Gastrocnemius medialis (tissue), 3 donors: Measurements from ENCODE around the gene TAS1R1.

DNA sequence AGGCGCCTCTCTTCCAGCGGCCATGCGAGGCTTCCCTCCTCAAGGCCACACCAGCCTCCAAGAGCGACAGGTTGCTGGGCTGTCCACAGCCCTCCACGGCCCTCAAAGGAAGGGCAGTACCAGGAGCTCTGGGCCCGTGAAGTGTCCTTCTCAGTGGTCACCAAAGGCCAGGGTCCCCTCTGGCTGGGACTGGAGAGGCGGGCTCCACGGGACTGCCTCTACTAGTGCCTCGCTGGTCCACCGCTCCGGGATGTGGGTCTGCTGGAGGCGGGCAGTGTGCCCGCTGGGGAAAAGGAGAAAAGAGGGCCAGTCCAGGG is 35.8 kb downstream of the ARHGEF16 start:
- PRO-cap, result no peak
- RAMPAGE, long total RNA, 3 experiments, result no peak in any of the 3 experiments

- PRO-cap, result no peak
- RAMPAGE, long total RNA, 3 experiments, result no peak in any of the 3 experiments
Observed at GRCh38 chr1:3560483-3560990, 50.8 kb downstream of the MEGF6 start.

DNA sequence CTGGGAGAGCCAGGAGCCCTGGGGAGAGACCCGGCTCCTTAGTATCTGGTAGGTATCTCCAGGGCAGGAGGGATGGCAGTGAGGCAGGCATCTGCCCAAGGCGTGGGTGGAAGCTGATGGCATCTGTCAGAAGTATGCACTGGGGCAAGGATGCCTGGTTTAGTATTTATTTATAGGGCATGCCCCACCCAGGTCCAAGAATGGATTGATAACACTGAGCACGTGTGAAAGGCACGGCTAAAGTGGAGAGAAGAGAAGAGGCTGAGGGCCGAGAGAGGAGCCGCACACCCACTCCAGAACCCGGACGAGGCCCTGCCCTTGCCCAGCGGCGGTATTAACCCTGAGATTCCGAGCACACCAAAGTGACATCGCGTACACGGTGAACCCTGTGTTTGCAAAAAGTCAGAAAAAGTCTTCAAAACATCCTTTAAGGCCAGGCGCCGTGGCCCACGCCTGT is 2.4 kb downstream of the TP73 start:
- PRO-cap, result no peak
- RAMPAGE, long total RNA, 3 experiments, result no peak in any of the 3 experiments

GRCh38 chr1:3719218-3719665 is 33.0 kb upstream of the CCDC27 start:
- PRO-cap, result no peak
- RAMPAGE, long total RNA, 3 experiments, result no peak in any of the 3 experiments

DNA sequence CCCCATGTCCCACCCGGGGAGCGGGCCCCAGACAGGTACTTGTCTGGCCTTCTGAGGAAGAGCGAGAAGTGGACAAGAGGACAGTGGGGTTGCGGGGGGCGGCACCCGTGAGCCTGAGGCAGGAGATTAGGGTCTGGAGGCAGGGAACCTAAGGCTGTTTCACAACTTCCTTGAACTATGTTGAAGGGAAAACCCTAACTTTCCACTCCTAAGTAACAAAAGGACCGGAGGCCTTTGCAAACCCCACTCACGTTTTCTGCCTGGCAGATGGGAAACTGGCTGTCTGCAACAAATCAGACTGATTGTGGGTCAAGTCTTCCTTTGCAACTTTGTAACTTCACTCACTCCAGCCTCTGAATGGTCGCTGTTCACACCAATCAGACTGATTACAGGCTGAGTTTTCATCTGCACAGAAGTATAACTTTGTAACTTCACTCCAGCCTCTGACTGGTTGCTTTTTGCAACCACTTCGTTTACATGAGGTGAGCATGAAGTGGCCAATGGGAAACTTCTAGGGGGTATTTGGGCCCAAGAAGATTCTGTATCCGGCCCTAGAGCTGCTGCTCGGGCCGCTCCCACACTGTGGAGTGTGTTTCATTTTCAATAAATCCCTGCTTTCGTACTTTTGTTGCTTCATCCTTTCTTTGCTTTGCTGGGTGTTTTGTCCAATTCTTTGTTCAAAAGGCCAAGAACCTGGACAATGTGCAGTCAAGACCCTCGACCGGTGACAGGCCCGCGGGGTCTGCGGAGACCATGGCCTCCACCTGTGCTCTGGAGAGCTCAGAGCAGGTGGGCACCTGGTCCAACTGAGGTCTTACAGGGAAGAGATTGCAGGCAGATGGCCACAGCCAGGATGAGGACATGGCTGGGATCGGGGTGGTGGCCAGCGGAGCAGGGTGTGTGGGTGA is 11.0 kb upstream of the CCDC27 start:
- PRO-cap, result no peak
- RAMPAGE, long total RNA, 3 experiments, result no peak in any of the 3 experiments

GRCh38 chr1:3795477-3796164 is 677 bp downstream of the LRRC47 start:
- PRO-cap, result no peak
- RAMPAGE, long total RNA, 3 experiments, result no peak in any of the 3 experiments

DNA sequence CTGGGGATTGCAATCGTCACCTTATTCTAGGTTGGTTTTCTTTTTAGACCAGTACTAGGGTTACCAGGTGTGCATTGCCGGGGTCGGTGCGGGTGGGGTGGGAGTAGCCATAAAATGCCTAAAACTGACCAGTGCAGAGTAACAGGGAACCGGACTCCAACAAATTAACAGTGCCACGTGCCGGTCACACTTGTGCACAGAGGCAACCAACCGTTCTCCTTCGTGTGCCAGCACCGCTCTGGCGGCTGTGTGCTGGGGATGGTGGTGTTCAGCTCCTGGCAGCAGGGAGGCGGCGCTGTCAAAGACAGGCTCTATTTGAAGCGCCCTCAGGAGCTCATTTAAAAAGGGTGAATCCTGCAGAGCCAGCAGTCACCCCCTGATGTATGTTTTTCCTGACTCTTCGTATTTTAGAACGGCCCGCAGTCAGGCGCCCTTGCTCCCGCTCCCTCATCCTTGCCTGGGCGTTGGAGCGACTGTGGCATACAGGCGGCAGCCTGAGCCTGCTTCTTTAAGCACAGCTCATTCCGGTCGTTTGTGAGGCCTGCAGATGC is 912 bp downstream of the DFFB start:
- PRO-cap, result no peak
- RAMPAGE, long total RNA, 3 experiments, result no peak in any of the 3 experiments

GRCh38 chr1:3880124-3880570 is 19.9 kb downstream of the C1orf174 start:
- PRO-cap, result no peak
- RAMPAGE, long total RNA, 3 experiments, result no peak in any of the 3 experiments

GRCh38 chr1:4027538-4027961 is 127.5 kb upstream of the C1orf174 start:
- PRO-cap, result no peak
- RAMPAGE, long total RNA, 3 experiments, result no peak in any of the 3 experiments

GRCh38 chr1:4305106-4305528 is 349.3 kb upstream of the AJAP1 start:
- PRO-cap, result no peak
- RAMPAGE, long total RNA, 3 experiments, result no peak in any of the 3 experiments

DNA sequence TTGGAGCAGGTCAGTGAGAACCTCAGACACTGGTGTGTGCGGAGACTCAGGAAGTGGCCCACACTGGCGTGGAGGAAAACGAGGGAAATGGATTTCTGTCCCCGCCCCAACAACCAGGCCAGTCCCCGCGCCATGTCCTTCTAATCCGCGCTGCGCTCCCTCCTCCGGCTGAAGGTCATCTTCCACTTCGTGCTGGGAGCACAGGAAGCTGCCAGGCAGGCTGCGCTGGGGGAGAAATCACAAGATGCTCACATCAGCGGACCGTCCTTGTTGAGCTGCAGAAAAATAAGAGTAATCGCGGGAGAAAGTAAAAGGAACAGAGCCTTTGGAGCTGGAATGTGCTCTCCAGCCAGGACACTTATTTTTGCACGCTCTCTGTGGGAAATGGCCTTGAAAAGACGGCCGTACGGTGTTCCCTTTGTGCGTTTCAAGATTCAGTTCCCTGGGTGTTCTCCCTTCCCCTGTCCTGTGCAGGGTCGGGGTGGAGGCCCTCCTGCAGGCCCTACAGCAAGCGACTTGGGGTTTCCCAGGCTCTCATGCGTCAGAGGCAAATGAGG is 16.3 kb upstream of the AJAP1 start:
- PRO-cap, result no peak
- RAMPAGE, long total RNA, 3 experiments, result no peak in any of the 3 experiments

GRCh38 chr1:5993010-5993717 is 939 bp upstream of the NPHP4 start:
- PRO-cap, result no peak
- RAMPAGE, long total RNA, 3 experiments, result no peak in any of the 3 experiments

- PRO-cap, result unidirectional peak, minus-strand start at chr1:6007045
- RAMPAGE, long total RNA, 3 experiments, result no peak in any of the 3 experiments
Observed at GRCh38 chr1:6006870-6007293, 14.7 kb upstream of the NPHP4 start.

GRCh38 chr1:6014095-6014958 is 22.1 kb upstream of the NPHP4 start:
- PRO-cap, result bidirectional peak, plus-strand start at chr1:6014576, minus-strand start at chr1:6014229
- RAMPAGE, long total RNA, 3 experiments, result no peak in any of the 3 experiments

DNA sequence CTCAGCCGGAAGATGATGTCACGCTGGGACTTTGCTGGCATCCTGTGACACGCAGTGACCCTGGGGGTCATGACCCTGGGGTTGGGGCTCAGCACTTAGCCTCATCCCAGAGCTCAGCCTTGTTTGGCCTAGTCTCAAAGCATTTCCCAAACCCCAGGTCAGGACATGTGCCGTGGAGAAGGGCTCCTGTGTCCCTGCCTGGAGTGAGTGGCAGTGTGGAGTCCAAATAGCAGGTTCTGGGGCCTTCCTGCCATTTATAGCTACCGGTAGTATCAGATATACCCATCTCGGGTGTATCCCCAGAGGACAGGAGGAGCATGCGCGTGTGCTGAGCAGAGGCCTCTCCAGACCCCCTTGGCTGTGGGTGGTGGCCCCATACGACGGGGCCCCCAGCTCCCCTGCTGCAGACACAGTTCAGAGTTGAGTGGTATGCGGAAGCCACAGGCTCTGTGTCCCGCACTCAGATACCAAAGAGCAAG is 377 bp upstream of the KCNAB2 start:
- PRO-cap, result no peak
- RAMPAGE, long total RNA, 3 experiments, result no peak in any of the 3 experiments

GRCh38 chr1:6348312-6349027 is 45.1 kb downstream of the ACOT7 start:
- PRO-cap, result no peak
- RAMPAGE, long total RNA, 3 experiments, result no peak in any of the 3 experiments

DNA sequence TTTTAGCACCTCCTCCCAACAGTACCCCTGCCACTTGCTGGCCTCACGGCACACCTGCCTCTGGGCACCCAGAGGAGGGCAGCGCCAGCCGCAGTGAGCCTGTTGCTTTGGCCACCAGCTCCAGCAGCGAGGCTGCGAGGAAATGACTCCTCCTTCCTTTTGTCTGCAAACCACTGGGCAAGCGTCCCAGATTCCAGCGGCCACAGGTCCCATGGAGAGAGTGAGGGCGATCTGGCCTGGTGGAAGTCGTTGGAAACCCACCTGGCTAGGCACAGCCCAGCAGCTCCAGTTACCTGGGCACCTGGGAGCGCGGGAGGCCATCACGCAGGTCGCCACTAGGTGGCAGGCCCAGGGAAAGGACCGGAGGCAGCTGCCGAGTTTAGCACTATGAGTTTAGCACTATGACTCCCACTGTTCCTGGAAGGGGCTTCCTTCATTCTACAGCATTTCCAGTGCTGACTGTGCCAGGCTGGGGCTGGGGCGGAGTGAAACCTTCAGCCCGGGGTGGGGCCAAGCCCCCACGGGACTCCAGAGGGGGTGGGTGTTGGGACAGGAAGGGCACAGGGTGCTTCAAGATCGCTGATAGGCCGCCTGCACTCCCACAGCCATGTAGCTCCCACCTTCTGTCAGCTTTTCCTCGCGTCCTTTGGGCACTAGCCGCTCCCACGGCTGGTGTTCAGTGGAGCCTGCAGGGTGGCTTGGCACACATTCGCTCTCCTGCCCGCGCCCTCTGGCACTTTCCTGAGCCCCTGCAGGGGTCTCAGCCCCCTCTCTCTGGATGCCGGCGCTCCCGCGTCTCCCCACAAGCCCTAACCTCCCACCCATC is 1.1 kb upstream of the ESPN start:
- PRO-cap, result no peak
- RAMPAGE, long total RNA, 3 experiments, result no peak in any of the 3 experiments

- PRO-cap, result no peak
- RAMPAGE, long total RNA, 3 experiments, result no peak in any of the 3 experiments
Observed at GRCh38 chr1:6448898-6449644, 16.9 kb downstream of the TNFRSF25 start.

GRCh38 chr1:6467650-6468478 is 1.9 kb upstream of the TNFRSF25 start:
- PRO-cap, result no peak
- RAMPAGE, long total RNA, 3 experiments, result no peak in any of the 3 experiments

DNA sequence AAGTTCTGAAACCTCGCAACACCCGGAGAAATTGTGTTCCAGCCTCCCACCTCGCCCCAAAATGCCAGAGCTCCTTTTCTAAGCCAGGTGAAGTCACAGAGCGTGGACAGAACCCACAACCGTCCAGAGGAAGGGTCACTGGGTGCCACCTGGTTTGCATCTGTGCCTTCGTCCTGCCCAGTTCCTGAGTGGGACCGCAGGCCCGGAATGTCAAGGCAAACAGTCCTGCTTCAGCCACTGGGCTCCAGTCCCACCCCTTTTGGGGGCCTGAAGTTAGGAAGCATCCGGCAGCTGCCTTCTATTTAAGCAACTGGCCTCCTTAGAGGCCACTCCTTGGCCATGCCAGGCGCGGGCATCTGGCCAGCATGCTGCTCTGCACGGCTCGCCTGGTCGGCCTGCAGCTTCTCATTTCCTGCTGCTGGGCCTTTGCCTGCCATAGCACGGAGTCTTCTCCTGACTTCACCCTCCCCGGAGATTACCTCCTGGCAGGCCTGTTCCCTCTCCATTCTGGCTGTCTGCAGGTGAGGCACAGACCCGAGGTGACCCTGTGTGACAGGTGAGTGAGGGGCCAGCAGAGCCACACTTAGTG is at the start of gene TAS1R1:
Gene TAS1R1, plus strand, starts transcription at position 299 of the 589 bp plus-strand sequence.
- PRO-cap, result no peak
- RAMPAGE, long total RNA, 3 experiments, result no peak in any of the 3 experiments